ENCODE measurements around a stretch of chr4.

DNA sequence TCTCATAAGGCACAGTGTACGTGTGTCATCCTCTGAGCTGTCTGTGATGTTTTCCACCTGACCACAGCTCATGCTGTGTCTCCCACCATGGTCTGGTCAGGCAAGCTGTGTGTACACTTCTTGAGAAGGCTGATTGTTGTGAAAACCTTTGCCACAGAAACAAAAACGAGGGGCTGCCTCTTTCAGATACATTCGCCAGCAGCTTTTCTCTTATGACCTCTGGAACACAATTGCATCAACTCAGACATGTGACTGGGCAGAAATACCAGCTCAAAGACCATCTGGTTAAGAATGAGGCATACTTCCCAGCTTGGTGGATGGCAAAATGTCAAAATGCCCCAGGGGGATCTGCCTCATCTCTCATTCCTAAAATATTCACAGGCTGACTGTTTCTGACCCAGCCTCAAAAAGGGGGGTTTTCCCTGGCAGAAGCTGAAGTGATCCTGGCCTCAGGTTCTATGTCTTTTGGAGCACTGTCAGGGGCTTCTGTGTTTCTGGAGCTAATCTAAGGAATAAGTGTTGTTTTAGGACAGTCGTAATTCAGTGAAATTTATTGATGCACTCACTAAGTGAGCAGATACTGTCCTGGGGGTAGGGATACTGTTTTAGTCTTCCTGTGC, 46.0 kb downstream of the PGRMC2 start:
- PRO-cap: no peak

DNA sequence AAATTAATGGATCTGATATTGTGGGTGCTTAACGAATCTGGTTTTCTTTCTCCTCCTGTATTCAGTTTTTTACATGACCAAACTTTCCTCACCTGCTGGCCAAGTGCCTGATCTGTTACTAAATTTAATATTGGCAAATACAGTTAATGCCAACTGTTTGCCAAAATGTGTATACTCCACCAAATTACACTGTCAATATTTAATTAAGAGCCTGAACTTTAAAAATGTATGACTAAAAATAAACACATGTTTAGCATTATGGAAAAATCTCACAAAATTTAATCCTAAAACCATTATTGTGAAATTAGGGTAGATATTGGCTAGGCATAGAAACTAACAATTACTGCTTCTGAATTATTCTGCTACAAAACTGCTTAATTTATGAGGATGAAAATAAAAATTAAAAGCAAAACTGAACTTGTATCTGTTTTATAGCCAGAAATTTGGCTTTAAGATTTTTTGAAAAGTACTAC, 3.2 kb downstream of the PGRMC2 start:
- PRO-cap: no peak

GRCh38 chr4:128292432-128293127, 5.0 kb upstream of the PGRMC2 start:
- PRO-cap: no peak

DNA sequence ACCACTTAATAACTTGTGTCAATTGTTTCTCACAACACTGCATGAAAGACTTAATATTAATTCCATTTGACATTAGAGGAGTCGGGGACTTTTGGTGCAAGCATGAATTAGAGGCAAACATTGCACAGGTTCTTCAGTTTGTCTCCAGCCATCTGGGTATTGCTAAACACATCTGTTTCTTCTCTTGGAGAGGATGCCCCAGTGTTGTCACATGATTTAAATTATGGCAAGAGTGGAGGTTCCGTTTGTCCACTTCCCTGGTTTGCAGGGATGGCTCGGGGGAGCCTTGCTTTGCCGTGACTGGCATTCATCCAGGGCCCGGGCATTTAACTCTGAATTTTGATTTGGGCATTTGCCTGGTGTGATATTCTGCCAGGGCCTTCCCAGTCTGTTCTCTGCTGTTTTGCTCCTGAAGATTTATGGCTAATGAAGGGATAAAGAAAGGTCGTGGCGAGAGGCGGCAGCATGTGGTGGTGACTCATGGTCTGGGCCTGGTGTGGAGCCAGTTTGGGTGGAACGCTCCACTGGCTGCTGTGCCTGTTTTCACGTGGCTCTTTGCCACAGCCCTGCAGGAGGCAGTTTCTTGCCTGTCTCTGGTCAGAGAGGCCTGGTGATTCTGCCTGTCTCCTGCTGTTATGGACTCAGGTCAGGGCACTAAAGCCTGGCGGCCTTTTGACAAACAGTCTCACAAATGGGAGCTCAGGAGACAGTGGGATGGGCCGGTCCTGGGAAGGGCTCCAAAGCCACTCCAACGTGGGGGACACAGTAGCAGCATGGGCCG, 99.3 kb upstream of the PGRMC2 start:
- PRO-cap: no peak

DNA sequence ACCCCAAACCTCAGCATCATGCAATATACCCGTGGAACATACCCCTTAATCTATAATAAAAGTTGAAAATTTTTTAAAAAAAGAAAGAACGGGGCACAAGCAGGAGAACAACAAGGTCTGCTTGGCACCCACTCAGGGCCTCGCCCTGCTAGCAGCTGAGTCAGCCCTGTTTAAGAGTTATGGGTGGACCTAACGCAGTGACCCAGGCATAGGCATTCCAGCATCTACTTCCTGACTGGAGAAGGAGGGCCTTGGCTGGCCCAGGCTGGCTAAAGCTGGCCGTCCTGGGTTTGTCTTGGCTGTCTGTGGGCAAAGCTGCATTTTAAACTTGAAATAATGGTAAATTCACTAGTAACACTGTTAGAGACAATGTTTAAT, 236.7 kb upstream of the PGRMC2 start:
- PRO-cap: no peak

GRCh38 chr4:128570190-128570962, 239.1 kb upstream of the JADE1 start:
- PRO-cap: no peak

DNA sequence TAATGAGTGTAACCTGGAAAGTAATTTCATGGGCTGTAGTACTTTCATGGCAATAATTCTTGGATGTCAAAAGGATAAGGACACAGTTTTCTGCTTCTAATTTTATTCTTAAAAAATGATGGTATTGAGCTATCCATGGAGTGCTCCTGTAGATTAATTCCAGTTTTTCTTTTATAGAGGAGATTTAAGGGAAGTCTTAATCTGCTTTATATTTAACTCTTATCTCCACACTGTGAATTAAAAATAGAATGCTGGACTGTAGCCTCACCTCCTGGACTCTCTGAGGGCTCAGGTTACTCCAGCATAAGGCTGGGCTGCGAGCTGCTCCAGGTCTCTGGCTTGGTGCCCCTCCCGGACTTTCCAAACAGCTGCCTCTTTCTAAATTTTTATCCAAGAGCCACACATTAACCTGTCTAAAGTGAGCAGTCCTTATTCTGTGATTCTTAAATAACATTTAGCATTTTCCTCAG, 218.8 kb upstream of the JADE1 start:
- PRO-cap: unidirectional peak, plus-strand start at position 296 of the sequence

GRCh38 chr4:128601060-128601845, 208.2 kb upstream of the JADE1 start:
- PRO-cap: no peak

- PRO-cap: bidirectional peak, plus-strand start at chr4:128758014, minus-strand start at chr4:128757838
Measured at GRCh38 chr4:128757539-128758124, 51.9 kb upstream of the JADE1 start.

- PRO-cap: bidirectional peak, plus-strand start at chr4:128810771, minus-strand start at chr4:128810675
Measured at GRCh38 chr4:128810426-128810913, 970 bp downstream of the JADE1 start.

DNA sequence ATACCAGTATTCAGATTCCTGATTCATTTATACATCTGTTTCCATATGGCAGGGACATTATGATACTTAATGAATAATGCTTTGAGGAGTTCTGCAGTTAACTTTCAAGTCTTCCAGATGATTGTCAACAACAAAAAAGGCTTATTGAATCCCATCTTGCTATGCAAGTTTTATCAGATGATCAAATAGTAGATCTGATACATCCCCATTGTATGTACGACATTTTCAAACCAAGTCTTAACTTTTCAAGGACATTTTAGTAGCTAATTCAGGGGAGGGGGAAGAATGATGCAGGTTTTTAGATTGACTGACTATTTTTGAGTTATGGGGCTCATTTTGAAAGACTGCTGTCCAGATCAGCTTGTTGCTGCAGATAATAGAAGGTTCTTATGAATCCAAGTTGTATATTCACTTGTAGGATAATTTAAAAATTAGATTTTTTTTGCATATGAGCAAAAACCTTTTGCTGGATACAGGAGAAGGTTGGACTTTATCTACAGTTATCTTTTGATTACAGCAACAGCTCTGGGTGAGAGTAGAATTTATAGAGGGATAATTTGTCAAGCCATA, 64.3 kb downstream of the JADE1 start:
- PRO-cap: no peak

- PRO-cap: no peak
Measured at GRCh38 chr4:128948316-128948790, 138.9 kb downstream of the JADE1 start.

DNA sequence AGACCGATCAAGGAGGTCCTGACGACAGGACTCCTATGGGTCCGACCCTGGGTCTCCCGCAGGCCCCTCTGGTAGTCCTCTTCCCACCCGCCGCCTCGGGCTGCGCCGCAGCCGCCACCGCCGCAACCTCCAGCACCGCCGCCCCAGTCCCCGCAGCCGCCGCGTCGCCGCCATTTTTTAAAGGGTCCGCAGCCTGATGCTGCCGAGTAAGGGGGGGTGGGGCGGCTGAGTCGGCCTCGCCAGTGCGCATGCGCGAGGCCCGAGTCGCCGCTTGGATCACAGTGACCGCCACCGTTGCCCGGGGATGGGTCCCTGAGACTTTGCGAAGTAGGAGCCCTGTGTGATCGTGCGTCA, 1421.8 kb upstream of the PCDH10 start:
- PRO-cap: no peak

DNA sequence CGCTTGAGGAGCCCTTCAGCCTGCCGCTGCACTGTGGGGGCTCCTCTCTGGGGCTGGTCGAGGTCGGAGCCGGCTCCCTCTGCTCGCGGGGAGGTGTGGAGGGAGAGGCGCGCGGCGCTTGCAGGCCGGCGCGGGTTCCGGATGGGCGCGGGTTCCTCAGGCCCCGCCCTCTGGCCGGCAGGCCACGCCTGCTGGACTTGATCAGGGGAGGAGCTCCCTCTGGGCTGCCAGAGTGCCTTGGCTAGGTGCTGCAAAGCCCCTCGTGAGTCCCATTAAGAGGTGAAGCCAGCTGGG, 321.2 kb upstream of the PCDH18 start:
- PRO-cap: no peak

DNA sequence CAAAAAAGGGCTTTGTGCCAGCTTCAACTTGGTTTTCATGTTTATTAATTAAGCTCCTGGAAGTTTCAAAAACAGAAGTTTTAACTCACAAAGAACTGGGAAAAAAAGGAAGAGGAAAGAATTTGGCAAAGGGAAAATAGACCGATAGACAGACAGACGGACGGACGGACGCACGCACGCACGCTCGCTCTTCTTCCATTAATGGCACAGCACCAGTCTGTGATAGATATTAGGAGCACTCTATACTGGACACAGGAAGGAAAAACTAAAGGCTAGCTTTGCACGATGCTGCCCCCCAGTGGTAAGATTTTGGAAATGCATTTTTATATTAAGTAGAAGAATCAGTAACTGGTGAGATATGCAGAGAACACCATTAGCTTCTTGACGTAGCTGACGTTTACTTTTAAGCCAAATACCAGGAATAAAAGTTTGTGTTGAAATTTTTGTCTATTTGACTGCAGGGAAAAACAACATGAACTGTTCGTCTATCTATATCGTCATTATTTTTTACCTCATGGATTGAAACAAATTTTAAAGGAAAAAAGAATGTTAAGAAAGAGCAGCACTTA, 151.7 kb downstream of the SLC7A11 start:
- PRO-cap: no peak

DNA sequence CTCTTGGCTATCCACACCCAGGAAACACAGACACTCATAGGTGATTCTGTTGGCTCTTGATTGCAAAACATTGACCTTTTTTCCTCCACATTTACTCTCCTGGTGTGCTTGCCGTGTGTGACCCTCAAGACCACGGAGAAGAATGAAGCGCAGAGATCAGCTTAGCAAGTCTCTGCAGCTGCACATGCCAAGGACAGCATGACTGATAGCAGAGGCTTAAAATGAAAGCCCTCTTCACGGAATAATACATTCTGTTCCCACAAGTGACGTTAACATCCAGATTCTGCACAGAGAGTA, 61.0 kb downstream of the SLC7A11 start:
- PRO-cap: no peak

DNA sequence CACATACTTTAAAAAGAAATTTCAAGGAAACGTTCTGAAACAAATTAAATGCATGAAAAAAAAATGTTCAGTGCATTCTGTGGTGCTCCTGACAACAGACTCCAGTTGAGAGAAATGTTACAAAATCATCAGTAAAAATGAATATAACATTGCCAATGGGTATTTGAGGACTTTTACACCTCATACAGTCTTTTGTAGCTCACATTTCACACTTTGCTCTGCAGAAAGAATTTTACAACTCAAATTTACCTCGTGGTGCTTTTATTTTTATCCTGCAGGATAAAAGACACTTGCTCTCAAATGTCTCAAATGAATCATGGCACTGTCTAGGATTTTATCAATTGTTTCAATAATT, 60.6 kb downstream of the SLC7A11 start:
- PRO-cap: no peak

GRCh38 chr4:138910446-138911434, 104.8 kb upstream of the NOCT start:
- PRO-cap: no peak

DNA sequence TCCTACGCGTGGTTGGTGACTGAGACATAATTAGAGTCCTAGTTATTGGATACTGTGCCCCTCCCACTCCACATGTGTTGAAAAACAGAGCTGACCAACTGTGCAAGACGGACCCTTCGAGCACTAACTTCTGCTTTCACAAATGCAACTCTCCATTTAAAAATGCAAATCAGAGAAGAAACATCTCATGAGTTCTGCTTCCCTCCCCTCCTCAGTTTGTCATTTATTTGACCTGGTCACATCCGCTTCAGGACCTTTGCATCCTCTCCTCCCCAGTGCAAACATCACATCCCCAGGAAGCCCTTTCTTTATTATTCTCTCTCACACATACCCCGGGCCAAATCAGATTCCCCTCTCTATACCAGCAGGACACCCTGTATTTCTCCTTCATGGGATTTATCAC, 38.1 kb upstream of the NOCT start:
- PRO-cap: no peak

DNA sequence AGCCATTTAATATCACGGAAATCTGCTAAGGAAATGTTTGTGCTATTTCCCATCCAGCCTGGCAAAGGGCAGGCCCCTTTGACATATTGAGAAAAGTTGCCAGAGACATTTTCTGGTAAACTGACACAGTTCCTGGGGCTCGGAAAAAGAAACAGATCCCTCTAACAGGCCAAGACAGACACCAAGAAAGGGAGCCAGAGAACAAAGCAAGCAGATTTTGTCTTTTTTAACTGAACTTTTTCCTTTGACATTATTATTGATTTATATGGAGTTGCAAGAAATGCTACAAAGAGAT, 33.4 kb upstream of the NOCT start:
- PRO-cap: no peak